Measurements from ENCODE around the gene BMF.

DNA sequence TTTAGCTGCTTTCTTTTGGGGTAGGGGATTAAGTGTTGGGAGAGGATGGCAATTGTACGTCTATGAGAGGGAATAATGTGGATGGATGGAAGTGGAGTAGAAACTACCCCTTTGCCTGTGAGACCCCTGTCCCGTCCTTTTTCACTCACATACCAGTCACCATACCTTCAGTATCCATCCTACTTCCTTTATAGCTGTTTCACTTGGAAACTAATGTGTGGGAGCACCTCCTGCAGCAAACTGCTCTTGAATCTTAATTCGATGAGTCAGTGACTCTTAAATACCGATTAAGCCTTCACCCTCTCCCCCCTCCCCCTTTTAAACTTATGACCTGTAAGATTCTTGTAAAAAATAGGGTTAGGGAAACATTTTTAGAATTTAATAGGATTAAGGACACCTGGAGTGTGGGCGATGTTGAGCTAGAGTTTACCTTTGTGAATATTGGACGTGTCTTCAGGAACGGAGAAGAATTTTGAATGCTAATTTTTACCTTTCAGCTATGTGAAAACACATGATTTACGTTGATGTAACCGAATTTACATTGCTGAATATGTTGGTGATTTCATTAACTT is 852 bp downstream of the SPRED1 start:
- PRO-cap, result bidirectional peak, plus-strand start at position 381 of the sequence, minus-strand start at position 254 of the sequence
- RAMPAGE, long total RNA, result no peak

GRCh38 chr15:38560343-38560970 is 4.2 kb downstream of the RASGRP1 start:
- PRO-cap, result no peak
- RAMPAGE, long total RNA, result no peak

- PRO-cap, result no peak
- RAMPAGE, long total RNA, result no peak
These were observed 150.6 kb upstream of the THBS1 start for GRCh38 chr15:39430039-39430881.

DNA sequence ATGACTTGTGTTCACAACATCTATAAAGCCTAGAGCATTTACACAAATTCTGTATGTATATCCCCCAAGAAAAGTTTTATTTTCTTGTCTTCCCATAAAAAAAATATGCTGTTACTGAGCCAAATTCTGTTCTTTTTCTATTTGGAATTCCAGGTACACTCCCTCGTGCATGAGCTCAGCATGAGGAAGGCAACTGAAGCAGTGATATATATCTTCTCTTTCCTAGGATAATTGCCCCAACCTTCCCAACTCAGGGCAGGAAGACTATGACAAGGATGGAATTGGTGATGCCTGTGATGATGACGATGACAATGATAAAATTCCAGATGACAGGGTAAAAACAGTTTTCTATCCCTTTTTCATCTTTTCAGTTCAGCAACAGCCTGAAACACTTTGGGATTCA is 9.4 kb downstream of the THBS1 start:
- PRO-cap, result no peak
- RAMPAGE, long total RNA, result no peak

GRCh38 chr15:39596641-39597150 is 15.8 kb downstream of the THBS1 start:
- PRO-cap, result unidirectional peak, plus-strand start at chr15:39596643
- RAMPAGE, long total RNA, result no peak

GRCh38 chr15:40040019-40040549 is 1.1 kb upstream of the SRP14 start:
- PRO-cap, result no peak
- RAMPAGE, long total RNA, result no peak

DNA sequence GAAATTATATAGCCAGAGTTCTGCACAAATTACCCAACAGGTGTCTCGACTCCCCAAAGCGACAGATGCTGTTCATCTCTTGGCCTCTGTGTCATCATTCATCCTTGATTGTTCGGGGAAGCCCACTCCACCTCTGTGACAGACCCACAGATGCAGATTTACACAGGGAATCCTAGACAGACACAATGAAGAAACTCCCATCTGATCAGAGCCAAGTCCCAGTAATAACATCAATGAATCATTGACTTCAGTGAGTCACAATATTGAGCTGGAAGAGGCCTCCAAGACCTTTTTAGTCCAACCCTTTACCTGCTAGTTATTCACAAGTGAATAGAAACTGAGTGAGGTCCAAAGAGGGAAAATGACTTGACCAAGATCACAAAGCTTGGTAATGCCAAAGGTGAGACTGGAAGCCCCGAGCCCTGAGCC is 7.9 kb upstream of the SRP14 start:
- PRO-cap, result no peak
- RAMPAGE, long total RNA, result no peak

DNA sequence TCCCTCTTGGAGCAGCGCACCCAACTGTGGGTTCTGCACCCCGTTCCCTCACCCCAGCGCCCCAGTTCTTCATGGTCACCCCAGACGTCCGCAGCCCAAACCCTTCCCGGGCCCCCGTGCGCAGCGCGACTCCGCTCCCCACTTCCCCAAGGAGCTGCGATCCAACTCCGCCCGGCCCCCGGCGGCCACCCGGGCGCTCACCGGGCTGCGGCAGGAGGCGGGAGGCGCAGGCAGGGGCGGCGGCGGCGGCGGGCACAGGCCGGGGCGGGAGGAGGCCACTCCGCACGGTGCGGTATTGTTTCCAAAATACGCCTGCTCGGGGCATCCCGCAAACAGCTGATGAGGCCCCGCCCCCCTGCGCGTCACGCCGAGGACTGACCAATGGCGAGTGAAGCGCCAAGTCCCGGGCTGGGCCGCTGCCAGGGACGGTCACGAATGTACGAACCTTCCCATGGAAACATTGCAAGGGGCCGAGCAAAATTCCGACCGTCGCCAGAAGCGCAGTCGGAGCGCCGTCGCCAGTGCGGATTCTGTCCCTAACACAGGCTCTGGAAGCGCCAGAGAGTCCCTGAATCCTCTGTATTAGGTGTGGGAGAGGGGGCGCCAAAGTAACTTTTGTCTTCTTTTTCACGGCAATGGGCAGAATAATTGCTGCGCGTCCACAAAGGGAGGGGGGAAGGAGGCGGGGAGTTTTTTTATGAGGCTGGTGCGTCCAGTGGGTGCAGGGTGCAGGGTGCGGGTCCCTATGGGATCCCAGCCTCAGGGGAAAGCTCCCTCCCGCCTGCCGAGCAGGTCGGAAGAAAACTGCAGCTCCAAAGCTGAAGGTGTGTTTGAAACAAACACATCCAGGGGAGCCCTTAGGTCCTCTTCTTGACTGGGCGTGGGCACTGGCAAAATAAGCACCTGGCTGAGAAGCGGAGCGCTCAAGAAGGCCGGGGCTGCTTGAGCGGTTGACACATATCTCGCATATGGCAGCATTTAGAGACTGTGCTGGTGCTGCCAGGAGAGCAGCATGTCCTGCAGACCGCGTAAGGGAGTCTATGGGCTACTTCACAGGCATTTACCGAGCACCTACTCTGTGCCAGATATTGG is at the start of gene BMF:
Gene BMF, minus strand, starts transcription at position 308 of the 1,092 bp plus-strand sequence.
- PRO-cap, result bidirectional peak, plus-strand start at position 560 of the sequence, minus-strand start at position 308 of the sequence; bidirectional peak, plus-strand start at position 926 of the sequence, minus-strand start at position 901 of the sequence
- RAMPAGE, long total RNA, result no peak

GRCh38 chr15:40347826-40348435 is 2.9 kb upstream of the PHGR1 start:
- PRO-cap, result no peak
- RAMPAGE, long total RNA, result no peak

GRCh38 chr15:40351943-40352925 is 1.4 kb downstream of the PHGR1 start:
- PRO-cap, result no peak
- RAMPAGE, long total RNA, result no peak

DNA sequence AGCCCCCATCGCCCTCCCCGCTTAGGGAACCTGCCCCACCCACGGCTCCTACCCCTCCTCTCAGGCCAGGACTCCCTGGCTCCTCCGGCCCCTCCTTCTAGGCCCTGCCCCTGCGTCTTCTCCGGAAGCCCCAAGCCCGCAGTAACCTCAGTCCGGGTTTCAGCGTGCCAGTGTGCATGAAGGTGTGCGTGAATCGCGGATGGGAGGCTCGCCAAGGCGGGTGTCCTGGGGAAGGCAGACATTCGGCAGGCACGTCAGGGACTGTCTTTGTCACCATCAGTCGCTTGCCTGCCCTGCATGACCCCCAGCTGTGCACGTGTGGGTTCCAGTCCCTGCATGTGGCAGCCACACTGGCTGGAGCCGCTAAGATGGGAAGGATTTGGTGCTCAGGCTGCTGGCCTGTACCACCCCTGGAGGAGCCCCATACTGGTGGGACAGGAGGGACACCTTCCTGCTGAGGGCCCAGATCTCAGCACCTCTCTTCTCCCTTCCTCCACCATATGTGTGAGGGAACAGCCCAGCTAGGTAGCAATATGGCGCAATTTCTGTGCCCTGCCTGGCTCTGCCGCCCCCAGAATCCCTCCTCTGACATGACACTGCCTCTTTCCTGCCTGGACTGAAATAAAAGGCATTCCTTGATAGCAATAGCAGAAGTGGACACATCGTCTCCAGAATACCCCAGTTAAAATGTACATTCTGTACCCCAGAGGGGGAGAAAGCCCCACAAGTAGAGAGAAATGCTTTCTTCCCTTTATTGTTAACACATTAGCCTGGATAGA is 818 bp downstream of the DISP2 start:
- PRO-cap, result unidirectional peak, plus-strand start at position 150 of the sequence
- RAMPAGE, long total RNA, result no peak

DNA sequence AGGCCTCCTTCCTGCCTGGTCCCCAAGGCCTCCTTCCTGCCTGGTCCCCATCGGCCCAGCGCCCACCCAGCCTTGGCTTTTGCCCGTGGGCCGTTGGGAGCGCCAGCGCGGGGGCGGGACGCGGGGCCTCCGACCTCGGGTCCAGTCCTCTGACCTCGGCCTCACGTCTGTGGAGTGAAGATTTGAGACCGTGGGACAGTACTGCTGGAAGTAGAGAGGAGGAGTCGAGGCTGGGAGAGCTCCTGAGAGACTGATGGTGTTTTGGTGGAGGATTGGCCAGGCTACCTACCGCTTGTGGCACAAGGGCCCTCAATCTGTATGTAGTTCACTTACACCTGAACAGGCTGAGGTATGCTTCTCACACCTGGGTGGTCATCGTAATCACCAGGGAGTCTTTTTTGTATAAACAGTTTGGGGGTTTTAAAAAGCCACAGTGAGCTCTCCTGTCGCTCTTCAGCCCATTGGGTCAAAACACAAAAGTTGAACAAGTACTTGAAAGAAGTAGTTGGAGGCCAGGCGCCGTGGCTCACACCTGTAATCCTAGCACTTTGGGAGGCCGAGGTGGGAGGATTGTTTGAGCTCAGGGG is 500 bp downstream of the IVD start:
- PRO-cap, result bidirectional peak, plus-strand start at position 185 of the sequence, minus-strand start at position 176 of the sequence; unidirectional peak, minus-strand start at position 252 of the sequence
- RAMPAGE, long total RNA, result no peak

- PRO-cap, result bidirectional peak, plus-strand start at chr15:40439432, minus-strand start at chr15:40439374; bidirectional peak, plus-strand start at chr15:40439721, minus-strand start at chr15:40439619
- RAMPAGE, long total RNA, result no peak
These were observed 1.3 kb upstream of the BAHD1 start for GRCh38 chr15:40439209-40440183.

- PRO-cap, result no peak
- RAMPAGE, long total RNA, result no peak
These were observed 17.0 kb downstream of the CHST14 start for GRCh38 chr15:40487834-40488229.

- PRO-cap, result no peak
- RAMPAGE, long total RNA, result no peak
These were observed 14.2 kb downstream of the CCDC32 start for GRCh38 chr15:40550638-40551134.

GRCh38 chr15:40590559-40591089 is 3.4 kb upstream of the KNL1 start:
- PRO-cap, result no peak
- RAMPAGE, long total RNA, result no peak

- PRO-cap, result no peak
- RAMPAGE, long total RNA, result no peak
These were observed 575 bp upstream of the C15orf62 start for GRCh38 chr15:40769011-40769799.

DNA sequence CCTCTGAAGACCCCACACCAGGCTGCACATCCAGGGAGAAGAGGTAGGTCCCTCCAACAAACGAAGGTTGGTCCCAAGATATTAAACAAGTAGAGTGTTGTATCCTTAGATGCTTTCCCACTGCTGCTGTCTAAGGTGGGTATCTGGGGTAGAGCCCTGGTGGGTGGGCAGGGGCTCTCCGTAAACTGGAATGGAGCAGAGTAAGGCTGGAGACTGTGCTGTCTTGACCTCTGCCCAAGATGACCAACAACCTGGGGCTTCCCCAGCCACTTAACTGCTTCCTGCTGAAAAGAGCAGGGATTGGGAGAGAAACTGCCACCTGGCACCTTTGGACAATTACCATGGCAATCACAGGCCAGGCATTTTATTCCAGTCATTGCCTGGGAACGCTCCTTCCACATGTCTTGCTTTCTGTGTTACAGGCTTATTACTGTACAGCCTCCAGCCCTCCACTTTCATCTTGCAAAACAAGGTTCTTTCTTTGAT is 3.0 kb downstream of the PPP1R14D start:
- PRO-cap, result no peak
- RAMPAGE, long total RNA, result no peak

DNA sequence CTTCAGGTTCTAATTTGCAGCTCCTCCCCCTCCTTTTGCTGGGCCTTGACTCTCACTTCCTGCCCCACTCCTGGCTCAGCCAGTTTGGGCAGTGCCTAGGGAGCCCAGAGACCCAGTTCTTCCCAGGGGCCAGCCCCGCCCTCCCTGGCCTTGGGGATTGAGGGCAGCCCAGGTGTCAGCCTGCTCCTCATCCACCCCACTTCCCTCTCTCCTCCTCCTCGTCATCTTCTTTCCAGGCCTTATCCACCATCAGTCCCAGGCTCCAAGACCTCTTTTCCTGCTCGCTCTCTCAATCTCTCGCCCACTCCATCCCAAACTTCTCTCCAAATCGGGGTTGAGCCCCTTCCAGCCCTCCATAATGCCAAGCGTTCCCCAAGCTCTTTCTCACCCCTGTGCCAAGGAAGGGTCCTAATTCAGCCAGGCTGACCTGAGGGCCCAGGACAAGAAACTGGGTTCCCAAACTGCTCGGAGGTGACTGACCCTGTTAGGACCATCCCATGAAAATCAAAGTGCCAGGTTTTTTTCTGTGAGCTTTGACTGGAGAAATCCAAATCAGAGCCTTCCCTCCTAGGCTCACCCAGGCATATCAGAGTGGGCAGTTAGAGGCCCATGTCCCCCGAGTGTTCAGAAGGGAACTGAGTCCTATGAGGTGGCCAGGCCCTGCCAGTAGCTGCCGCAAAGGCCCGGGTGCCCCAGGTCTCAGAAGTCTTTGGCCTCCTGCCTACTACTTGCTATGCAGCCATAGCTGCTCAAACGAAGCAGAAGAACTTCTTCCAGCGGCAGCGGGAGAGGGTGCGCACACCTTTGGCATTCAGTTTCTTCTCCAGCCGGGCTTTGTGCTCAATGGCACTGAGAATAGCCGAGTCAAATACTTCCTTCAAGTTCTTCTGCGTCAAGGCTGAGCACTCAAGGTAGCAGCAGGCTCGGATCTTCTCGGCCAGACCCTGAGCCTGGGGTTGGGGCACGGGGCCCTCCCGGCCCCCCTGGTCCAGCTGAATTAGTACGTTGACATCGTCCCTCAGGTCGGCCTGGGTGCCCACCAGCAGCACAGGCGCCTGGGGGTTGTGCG is 1.4 kb downstream of the RHOV start:
- PRO-cap, result bidirectional peak, plus-strand start at position 55 of the sequence, minus-strand start at position 86 of the sequence
- RAMPAGE, long total RNA, result no peak

GRCh38 chr15:40918744-40919381 is 10.3 kb upstream of the DLL4 start:
- PRO-cap, result no peak
- RAMPAGE, long total RNA, result no peak